Choroid plexus epithelial cell (primary cell): ENCODE results near the genes NKX3-2 and FBXL5.

DNA sequence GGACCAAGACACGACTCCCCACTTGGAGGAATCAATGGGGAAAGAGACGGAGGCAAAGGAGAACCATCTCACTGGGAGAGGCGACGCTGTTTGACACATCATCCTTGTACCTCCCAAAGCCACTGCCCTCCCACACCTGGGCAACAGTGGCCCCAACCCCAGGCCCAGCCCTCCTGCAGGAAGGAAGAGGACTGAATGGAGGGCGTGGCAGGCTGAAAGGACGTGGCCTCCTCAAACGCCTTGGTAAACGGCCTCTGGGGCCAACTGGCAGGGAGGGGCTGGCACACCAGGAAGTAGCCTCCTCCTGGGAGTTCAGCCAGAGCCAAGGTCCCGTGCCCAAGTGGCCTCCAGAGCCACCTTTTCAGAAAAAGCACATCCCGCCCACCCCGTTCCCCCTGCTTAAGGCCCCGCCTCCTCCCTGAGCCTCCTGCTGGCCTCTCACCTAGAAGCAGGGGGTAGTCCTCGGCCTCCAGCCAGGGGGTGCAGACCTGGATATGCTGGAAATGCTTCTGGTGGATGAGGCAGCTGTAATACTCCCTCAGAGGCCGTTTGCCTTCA lies 74.2 kb upstream of the DRD5 start:
- RRBS, result no CpG with 5 or more reads among the region's 14 CpGs

- RRBS, result no CpG with 5 or more reads among the region's 4 CpGs
Observed at GRCh38 chr4:9996721-9996990, 24.6 kb downstream of the SLC2A9 start.

DNA sequence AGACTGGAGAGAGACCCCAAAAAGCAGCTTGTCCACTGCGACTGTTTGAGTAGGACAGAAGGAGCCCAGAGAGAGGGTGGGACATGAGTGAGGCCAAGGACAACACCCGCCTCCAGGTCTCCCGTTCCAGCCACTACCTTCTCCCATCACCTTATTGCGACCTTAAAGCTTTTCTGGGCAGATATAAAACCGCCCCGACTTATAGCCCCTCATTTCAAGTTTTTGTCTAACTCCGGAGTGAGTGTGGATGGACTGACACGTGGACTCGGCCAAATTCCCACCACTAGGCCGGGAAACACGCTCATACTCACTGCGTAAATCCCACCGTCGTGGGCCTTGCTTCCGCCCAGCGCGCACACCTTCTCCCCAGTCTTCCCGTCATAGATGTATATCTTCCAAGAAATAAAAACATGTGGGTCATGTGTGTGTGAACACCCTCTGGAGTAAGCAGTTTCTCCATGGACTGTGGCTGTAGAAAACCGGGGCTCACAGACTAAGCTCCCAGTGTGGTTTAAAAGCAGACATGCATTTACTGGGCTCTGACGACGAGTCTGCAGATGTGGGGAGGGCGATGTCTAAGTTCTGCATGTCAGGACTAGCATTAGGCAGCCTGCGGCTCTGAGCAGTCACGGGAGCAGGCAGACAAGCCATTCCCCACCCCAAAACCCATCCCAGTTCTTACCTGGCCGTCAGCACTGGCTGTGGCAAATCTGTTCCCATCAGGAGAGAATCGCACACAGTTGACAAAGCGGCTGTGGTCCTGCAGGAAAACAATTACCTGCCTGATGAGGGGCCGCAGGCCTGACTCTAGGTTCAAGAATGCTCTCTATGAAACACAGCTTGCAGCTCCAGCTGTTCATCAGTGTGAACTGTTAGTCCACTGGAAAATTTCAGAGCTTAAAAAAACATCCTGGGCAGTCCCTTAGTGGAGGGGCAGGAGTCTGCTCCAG lies 28.3 kb downstream of the WDR1 start:
- RRBS, result no CpG with 5 or more reads among the region's 28 CpGs

DNA sequence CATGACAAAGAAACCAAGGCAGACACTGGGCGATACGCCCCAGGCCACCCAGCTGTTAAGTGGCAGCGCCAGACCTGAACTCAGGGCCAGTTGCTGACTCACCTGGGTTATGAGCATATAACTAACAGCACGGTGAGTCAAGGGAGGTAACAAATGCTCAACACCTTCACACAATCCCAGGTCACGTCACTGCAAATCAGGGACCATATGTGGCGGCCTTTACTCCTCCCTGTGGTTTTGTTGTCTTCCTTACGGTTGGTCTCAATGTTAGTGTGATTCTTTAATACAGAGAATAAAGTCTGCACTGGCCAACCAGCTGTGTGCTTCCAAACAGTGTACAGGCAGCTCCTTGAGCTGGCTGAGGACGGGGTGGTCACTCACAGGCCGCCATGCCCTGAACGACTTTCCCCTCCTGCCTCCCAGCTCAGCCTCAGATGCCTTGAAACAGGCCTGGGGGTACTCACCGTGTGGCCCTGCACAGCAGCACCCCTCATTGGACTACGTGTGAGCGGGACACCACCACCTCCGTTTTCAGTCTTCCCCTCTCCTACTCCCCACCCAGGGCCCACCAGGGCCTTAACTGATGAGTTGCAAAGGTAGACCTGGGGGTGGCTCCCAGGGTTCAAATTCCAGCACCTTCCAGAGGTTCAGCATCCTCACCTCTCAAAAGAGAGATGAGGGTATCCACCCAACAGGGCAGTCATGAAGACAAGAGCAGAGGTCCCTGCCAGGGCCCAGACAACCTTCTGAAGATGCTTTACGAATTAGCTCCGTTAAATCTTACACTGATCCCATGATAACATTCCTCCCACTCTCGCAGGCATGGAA lies 7.2 kb downstream of the WDR1 start:
- RRBS, result no CpG with 5 or more reads among the region's 17 CpGs

DNA sequence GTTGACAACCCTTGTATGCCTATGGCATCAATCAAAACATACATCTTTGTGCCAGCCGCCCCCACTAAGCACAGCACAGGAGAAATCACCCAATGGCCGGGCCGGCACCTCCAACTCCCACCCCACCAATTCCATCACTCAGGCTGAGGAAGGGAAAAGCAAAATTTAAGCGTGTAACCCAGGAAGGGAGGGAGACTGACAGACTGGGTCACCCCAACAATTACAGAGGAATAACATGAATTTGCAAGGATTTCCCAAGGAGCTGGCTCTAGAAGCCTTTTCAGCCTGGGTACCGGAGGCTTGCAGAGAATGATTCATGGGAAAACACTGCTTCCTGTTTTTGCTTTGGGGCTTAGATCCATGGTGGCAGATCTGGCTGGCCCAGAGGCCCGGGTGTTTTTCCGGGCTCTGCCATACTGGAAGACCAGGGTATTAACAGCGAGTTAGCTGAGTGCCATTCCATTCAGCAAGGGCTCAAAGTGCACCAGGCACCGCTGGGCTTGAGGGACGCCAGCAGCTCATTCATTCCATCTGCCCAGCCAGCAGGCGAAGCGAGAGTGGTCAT lies 1.4 kb downstream of the WDR1 start:
- RRBS, result 2% methylated on average over 2 of the region's 12 CpGs

DNA sequence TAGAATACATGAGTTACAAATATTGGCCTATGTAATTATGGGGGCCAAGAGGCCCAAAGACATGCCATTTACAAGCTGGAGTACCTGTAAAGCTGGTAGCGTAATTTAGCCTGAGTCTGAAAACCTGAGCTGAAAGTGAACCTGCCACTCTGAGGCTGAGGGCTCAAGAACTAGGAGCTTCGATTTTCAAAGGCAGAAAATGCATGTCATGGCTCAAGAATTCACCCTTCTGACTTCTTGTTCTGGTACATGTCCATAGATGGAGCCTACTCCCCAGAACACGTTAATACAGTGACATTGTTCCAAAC lies 115.4 kb upstream of the WDR1 start:
- RRBS, result no CpG with 5 or more reads among the region's 3 CpGs

DNA sequence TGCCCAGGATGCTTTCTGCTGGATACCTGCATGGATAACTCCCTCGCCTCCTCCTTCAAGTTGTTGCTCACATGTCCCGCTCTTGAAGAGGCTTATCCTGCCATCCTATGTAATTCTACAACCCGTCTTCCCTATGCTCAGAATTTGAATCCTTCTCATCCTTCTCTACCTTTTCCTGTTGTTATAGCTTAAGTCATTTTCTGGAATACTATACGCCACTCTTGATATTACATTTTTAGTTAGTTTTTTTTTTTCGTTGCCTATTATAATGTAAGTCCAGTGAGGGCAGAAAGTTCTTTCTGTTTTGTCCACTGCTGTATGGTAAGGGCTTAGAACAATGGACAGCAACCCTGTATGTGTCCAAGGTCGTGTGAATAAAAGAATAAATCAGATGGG lies 39.7 kb upstream of the CLNK start:
- RRBS, result no CpG with 5 or more reads among the region's 6 CpGs

DNA sequence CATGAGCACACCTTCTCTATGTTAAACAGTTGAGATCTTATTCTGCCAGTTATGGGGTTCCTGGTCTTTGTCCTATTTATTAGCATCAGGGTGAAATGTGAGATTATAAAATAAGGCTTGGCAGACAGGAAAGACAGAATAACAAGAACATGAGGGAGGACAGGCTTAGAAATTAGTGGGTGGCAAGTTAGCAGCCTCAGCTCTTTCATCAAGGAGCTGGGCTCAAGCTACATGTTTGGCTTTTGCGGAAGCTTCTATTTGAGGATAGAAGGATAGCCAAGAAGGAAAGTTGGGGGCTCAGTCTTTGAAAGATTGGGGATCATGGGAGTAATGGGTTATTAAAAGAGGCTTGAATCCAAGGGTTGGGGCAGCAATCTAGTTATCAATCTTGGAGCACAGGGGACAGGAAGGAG lies 51.8 kb upstream of the CLNK start:
- RRBS, result no CpG with 5 or more reads among the region's 1 CpG

- RRBS, result no CpG with 5 or more reads among the region's 30 CpGs
Observed at GRCh38 chr4:11066158-11067137, 362.2 kb downstream of the HS3ST1 start.

DNA sequence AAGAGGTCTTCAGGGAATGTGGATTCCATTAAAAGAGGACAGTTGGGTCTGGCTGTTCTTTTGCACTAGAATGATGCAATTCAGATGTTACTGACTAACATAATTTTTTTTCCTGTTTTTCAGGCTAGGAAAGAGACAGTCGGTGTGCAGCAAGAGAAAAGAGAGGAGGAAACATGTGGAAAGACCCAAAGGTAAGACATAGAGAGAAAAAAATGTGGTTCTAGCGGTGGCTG lies 92.1 kb downstream of the HS3ST1 start:
- RRBS, result no CpG with 5 or more reads among the region's 2 CpGs

- RRBS, result no CpG with 5 or more reads among the region's 10 CpGs
Observed at GRCh38 chr4:12903147-12903602, 581.0 kb downstream of the RAB28 start.

DNA sequence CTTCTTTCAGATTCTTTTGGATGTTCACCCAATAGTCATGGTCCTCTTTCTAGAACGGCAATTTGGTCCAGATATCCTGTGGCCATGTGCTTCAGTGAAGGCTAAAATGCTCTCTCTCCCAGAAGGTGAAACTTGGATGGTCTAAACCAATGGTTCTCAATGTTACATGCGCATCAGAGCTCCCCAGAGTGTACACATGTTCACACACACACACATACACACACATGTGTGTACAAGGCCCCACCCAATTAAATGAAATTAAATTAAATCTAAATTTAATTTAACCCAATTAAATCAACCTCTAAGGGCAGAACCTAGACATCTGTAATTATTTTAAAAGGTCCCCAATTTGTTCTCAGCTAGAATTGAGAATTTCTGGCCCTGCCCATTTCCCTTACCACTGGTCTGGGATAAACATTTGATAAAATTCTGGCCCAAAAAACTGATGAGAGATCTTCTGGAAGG lies 127.3 kb downstream of the RAB28 start:
- RRBS, result no CpG with 5 or more reads among the region's 2 CpGs

DNA sequence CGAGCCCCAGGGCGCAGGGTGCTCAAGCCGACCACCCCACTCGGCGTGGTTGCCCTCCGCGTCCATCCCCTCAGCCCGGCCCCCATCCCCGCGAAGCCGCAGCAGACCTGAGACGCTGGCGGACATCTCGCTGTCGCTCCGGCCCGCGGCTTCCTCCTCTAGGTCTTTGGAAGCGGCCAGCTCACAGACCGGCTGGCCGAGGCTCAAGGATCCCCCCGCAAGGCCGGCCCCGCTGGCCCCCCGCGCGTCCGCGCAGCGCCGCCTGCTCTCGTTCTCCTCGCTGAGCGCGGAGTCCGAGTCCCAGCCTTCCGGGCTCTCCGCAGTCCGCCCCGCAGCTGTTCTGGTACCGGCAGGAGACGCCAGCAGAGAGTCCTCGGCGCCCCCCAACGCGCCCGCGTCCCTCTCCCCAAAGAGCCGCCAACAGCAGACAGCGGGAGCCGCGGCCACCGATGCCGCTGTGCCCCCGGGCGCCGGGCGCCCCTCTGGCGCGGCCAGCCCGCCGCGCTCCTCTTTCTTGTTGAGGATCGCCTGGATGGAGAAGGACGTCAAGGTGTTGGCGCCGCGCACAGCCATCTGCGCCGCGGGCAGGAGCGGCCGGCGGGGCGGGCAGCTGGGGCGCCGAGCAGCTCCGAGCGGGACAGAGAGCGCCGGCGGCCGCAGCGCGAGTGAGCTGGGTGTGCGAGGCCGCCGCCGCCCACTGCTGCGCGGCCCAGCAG lies at the start of gene NKX3-2:
NKX3-2 (minus strand) TSS at position 667 of the 716 bp plus-strand sequence.
- RRBS, result 2% methylated on average over 35 of the region's 91 CpGs

GRCh38 chr4:13599594-13600534 lies 27.7 kb downstream of the BOD1L1 start:
- RRBS, result no CpG with 5 or more reads among the region's 23 CpGs

DNA sequence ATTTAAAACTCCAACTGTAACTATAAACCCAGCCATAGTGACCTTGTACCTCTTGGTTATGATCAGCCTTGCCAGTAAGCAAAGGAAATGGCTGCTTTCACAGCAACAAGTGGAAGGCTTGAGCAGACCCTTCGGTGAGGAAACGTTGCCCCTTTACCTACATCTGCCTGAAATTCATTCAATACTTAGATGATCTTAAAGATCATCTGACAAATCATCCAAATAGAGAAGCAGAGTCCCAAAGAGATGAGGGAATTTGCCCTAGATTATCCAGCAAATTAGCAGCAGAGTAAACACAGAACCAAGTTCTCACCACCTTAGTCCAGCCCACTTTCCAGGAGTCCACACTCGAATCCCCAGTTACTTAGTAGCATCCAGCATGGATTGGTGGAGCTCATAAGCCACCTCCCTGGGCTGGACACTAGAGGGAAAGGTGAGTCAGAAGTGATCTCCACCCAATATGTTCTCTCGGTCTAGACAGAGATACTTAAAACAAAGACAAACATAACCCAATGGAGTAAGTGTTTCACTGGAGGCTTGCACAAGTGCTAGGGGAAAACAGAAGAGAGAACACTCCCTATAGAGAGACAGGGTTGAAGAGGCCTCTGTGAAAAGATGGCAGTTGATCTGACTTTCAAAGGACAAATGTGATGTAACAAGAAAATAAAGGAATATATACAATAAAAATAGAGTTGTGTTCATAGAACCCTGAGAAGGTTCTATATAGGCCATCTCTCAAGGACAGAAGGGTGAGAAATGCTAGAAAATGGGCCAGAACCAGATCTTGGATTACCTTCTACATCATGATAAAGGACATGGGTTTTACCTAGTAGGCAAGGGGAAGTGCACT lies 105.1 kb upstream of the CPEB2 start:
- RRBS, result no CpG with 5 or more reads among the region's 4 CpGs

DNA sequence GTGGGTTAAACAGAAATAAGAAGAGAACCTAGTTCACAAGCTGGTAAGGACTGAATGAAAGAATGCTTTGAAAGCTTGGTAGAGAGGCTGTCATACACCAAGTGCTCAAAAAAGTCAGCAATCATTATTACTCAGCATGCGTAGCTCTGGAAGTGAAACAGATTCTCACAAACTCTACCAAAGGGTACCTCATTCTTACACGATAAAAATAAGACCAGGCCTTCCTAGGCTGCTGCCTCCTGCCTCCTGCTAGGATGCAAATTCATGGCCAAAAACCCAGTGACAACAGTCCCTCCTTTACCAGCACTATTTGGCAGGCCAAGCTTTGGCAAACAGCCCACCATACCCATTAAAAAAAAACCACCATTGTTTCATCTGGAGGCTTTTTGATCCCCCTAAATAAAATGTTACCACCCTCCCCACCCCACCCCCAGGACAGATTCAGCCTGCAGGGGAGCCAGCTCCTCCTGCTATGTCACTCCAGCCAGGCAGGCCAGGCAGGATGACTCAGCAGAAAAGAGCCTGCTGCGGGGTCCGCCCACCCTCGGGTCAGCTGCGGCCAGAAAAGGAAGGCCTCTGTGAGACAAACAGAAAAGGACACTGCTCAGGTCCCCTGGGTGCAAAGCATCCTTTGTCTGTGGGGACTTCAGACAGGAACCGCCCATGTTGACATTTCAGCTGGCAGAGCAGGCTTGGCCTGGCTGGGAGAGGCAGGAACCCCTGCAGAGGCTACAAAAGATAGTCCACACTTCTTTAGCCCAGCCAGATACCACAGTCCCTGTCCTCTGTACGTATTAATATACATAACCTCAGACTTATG lies 147.4 kb downstream of the CPEB2 start:
- RRBS, result no CpG with 5 or more reads among the region's 8 CpGs

GRCh38 chr4:15419893-15420608 lies 7.8 kb upstream of the C1QTNF7 start:
- RRBS, result no CpG with 5 or more reads among the region's 5 CpGs

- RRBS, result no CpG with 5 or more reads among the region's 4 CpGs
Observed at GRCh38 chr4:15627746-15628254, 27.4 kb downstream of the FBXL5 start.

DNA sequence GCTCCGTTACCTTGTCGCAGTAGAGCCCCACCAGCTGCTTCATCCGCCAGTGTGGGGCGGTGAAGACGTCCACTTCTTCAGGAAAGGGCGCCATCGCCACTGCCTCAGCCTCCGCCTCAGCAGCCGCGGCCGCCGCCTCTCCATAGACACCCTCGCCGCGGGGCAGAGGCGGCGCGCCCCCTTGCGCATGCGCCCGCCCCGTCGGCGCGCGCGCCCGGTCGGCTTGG lies at the start of gene FBXL5:
FBXL5 (minus strand) TSS at position 164 of the 227 bp plus-strand sequence.
- RRBS, result no CpG with 5 or more reads among the region's 29 CpGs